Bronchial epithelial cell (primary cell): ENCODE measurements around the gene UBE4B.

- RRBS, 2 experiments = no CpG with 5 or more reads among the region's 7 CpGs
Observed at GRCh38 chr1:8879595-8879898, 1.1 kb upstream of the ENO1 start.

DNA sequence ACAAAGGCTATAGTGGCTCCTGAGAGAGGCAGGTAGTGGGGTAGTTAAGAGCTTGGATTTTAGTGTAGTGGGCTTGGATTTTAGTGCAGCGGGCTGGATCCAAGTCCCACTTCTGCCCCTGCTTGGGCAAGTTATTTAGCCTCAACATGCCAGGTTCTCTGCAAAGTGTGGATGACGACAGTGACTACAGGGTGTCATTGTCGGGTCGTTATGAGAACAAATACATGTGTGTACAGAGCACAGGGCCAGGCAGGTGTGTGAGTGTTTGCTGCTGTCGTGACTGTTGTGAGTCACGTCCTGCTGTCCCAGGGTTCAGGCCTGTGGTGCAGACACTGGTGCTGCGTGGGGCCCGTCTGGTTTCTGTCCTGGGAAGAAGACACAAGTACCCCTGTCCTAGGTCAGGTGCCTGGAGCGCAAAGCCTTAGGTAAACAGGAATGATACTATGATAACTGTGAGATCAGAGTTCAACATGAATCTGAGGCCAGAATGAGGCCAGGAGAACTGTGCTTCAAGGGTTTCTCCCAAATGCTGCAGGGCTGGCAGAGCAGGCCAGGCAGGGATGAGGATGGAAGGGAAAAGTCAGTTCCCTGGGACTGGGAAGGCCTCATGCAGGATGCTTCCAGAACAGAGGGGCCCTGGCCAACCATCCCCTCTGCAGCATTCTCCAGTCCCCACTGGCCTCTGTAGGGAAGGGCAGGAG is 15.9 kb downstream of the GPR157 start:
- RRBS, 2 experiments = no CpG with 5 or more reads among the region's 9 CpGs

- RRBS, 2 experiments = no CpG with 5 or more reads among the region's 16 CpGs
Observed at GRCh38 chr1:9150750-9151399, 22.0 kb upstream of the GPR157 start.

GRCh38 chr1:9179619-9180987 is 51.2 kb upstream of the GPR157 start:
- RRBS, 2 experiments = no CpG with 5 or more reads among the region's 16 CpGs

DNA sequence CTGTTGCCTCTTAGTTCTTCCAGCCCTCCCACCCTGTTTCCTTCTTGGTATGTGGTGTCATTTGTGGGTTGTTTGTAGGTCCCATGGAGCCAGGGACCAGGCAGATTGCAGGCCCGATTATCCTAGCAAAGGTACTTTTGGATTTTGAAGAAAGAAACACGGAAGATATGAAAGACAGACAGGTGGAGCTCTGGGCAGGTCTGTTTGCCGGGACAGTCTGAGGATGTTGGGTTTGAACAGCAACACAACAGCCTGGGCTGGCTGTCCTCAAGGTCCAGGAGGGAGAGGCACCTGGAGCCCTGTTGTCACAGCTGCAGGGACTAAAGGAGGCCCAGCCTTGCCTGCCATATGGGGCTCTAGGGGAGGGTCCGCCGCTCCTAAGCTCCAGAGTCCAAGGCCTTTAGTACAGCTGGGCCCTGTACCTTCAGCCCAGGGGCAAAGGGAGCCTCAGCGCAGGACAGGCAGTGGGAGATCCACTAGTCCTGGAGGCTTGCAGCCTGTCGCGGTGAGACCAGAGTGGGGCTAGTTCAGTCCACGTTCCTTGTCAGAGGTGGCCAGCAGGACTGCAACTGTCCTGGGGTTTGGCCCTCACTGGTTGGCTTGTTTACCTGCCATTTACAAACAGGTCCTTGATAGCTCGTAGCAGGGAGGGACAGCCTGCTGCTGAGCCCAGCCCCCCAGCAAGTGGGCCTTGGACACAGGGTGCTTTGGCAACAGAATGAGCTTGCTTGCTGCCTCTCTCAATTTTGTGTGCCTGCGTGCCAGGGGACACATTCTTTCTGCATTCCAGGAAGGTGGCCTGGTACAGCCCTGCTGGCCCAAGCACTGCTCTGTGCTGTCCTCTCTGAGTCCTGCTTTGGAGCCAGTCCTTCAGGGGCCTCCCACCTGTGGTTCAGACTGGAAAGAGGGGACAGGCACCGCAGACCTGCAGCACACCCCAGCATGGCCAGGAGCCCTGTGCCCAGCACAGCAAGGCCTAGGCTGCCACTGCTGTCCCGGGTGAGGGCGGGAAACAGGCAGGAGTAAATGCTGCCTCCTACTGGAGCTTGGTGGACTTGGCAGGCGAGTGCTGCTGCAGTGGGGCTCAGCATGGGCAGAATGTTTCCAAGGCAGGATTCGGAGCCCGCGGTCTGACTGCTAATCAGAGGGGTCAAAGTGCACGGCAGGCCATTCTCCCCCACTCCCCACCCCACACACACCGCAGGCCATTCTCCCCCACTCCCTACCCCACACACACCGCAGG is 15.0 kb downstream of the H6PD start:
- RRBS, 2 experiments = no CpG with 5 or more reads among the region's 21 CpGs

- RRBS, 2 experiments = 30 to 47% methylated on average over 4 to 5 of the region's 17 CpGs
Observed at GRCh38 chr1:9250435-9251236, 16.1 kb downstream of the H6PD start.

- RRBS, 2 experiments = no CpG with 5 or more reads among the region's 6 CpGs
Observed at GRCh38 chr1:9294366-9294944, 1.8 kb downstream of the SPSB1 start.

DNA sequence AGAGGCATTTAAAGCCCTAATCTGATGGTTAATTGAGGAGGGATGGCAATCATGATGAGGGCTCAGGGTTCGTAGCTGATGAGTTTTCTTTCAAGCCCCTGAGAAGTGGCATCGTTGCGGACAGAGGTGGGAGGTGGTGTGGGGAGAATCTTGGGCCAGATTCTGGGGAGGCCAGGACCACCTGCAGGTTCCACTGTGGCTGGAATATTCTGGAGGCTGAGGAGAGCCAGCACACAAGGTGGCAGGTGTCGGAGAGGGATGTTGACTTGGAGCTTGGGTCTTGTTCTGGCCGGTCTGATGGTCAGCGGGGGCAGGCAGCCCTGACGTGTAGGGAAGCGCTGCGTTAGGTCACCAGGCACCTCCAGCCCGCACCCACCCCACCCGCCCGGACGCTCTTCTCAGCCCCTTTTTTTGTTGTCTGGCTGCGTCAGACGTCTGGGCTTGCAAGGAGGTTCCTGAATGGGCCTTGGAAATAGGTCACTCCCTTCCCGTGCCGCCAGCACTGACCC is 29.9 kb downstream of the SPSB1 start:
- RRBS, 2 experiments = 75% methylated on average over 3 of the region's 17 CpGs; no CpG with 5 or more reads in 1 of the 2 experiments

DNA sequence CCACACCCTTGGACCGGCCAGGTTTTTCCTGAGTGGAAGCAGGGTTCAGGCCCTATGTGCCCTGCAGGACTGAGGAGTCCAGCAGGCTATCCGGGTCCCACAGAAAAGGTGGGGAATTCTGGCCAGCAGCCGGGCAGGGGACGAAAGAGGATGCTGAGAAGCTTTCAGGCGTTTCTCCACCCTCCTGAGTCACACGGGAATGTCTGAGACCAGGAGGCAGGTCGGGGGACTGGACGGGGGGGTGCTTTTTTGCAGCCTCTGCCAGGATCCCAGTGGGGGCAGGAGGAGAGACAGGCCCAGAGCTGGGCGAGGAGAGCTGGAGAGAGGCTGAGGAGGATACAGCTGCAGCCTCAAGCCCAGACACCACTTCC is 105.3 kb downstream of the SPSB1 start:
- RRBS, 2 experiments = 24 to 55% methylated on average over 2 of the region's 9 CpGs

DNA sequence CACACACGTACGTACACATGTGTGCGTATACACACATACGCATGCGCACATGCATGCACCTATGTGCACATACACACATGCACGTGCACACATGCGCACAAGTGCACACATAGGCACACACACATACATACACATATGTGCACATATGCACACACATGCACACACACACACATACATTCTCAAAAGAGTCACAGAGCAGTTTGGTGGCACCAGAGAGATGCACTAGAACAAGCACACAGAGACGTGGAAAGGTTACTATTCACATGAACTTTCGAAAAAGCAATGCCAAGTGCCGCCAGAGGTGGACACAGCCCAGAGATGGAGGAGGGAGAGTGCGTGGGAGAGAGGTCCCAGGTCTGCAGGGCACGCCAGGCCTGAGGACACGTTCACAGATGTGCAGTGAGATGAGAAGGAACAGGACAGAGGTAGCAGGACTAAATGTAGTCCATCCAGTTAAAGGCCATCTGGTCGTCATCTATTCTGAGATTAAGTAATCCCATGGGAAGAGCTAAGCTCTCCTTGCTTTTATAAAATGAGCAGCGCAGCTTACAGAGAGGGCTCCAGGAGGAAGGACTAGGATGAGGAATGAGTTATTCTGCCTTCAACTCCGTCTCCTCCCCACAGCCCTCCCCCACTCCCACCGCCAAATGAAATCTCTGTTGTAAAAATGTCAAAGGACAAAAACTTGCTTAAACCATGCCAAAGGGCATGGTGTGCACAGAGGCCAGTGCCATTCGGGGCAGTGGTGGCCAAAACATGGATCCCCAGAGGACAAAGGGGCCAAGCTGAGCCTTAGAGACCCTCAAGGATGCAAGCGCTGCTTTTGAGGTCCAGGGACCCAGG is 85.5 kb upstream of the SLC25A33 start:
- RRBS, 2 experiments = no CpG with 5 or more reads among the region's 19 CpGs

DNA sequence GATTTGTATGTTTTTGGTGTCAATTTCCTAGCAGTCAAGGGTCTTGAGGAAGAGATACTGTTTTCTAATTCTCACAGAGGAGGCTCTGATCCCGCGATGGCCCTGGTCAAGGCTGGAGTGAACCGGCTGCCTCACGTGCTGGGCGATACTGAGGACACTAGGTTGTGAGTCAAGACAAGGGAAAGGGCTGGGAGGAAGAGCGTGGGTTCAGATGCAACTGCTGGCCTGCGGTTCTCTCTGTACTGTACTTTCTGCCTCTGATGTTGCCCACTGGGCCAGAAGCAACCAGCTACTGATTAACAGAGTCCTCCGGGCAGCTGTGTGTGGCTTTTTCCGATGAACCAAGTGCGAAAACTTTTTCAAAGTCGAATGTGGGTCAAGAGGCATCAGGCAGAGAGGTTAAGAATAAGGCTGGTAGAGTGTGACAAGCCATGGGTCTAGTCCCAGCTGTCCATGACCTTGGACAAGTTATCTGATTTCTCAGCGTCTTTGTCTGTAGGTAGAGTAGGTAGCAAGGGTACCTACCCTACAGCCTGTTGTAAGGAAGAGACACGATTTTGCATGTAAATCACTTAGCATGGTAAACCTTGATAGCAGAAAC is 38.1 kb upstream of the SLC25A33 start:
- RRBS, 2 experiments = no CpG with 5 or more reads among the region's 13 CpGs

DNA sequence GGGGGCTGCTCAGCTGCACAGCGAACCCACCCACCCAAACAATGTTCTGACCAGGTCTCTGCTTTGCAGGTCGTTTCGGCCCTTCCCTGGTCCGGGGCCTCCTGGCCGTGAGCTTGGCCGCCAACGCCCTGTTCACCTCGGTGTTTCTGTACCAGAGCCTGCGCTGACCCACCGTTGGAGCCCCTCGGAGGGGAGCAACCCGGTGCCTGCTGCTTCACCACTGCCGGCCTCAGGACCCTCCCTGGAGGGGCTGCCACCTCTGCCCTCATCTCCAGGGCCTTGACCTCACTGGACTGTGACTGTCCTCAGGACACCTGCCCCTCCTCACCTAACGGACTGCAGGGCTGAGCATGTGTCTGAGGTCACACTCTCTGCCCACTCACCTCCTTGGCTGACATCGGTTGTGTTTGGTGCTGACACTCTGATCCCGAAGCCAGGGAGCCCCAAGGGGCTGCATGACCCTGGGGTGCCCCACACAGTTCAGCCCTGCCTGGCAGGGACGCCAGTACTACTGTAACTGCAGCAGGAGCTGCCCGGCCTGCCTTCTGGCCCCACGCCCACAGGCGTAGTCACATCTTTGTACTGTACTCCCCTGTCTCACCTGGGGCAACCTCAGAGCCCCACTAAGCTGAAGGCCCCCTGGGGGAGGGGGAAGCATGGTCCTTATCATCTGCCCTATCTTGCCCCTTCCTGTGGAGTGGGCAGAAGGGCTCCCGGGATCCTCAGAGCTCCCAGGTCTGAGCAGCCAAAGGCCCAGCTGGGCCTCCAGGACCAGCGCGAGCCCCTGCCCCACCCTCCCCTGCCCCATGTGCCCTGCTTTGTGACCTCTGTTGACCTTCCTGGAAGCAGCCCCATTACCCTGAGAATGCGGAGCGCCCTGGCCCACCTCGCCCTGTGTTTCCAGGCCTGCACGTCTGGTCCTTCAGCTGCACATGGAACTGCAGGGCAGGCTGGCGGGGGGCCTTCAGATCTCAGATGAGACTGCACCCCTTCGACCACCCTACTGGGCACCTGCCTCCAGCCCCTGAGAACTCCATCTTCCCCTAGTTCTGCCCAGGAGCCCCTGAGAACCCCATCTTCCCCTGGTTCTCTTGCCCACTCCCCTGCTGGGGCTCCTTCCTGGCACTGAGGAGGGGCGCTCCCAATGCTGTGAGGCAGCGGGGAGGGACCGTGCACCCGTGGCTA is 24.6 kb downstream of the TMEM201 start:
- RRBS, 2 experiments = 92% methylated on average over 7 of the region's 33 CpGs; no CpG with 5 or more reads in 1 of the 2 experiments

- RRBS, 2 experiments = no CpG with 5 or more reads among the region's 27 CpGs
Observed at GRCh38 chr1:9653988-9654880, 2.7 kb downstream of the PIK3CD start.

- RRBS, 2 experiments = 71 to 77% methylated on average over 11 to 13 of the region's 15 CpGs
Observed at GRCh38 chr1:9729917-9730303, 78.4 kb downstream of the PIK3CD start.

DNA sequence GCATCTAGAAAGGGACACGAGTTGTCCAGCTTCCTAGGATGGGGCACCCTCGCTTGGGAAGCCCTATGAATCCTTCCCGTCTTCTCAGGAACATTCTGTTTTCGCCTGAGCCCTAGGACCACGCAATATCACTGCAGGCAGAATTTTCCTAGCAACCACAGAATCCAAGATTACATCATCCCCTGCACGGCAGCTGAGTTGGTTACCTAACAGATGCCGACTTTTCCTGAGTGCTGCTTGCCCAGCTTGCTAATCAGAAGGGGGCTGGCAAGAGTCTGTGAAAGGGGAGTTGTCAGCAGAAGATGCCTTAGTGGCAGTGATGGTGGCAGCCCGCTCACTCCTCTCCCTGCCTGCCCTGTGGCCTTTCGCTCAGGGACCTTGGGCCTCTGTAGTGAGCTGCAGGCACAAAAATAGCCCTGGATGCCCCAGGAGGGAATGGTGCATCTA is 28.7 kb upstream of the CLSTN1 start:
- RRBS, 2 experiments = no CpG with 5 or more reads among the region's 9 CpGs

GRCh38 chr1:9908743-9909863 is 966 bp downstream of the CTNNBIP1 start:
- RRBS, 2 experiments = 1 to 2% methylated on average over 6 of the region's 31 CpGs

DNA sequence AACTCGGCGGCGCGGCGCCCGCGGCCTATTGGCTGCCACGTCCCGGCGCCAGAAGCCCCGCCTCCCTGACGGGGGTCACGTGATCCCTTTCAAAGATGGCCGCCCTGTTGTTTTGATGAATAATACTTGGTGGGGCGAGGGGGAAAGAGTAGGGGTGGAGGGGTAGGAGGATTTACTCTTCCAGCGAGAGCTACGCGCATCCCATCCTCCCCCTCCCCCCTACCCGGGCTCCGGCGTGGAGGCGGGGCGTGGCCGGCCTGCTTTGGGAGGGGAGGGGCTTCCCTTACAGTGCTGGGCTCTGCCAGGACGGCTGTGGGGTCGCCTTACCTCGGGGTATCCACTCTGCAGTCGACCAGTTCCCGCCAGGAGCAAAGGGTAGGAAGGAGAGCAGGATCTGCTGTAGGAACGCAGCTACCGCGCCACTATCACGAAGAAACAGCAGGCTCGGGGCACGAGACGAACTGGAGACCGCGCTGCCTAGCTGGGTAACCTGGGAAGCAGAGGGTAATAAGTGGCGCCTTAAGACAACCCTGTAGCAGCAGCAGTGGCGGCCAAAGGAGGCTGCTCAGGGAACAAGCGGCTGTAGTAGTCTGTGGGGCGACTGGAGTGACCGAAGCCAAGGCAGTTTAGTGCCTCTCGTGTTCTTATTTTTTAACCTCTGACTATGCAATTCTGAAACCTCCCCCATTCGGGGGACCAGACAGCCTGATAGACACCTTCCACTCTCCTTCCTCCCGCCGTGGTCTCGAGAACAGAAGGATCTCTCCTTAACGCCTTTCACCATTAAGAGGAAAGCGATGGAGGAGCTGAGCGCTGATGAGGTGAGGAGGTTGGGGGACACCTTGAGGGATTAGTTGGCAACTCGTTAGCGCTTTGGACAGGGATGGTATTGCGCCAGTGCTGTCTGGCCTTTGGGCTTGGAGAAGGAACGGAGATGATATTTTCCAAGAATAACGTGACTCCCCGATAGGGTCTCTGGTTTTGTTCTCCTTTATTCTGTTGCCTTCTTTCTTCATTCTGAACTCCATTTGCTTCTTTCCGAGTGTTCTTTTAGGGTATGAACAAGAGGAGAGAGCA is at the start of gene UBE4B:
Gene UBE4B (plus strand): TSS at position 85 of the 1,077 bp plus-strand sequence.
- RRBS, 2 experiments = 0% methylated on average over 7 of the region's 58 CpGs; no CpG with 5 or more reads in 1 of the 2 experiments

- RRBS, 2 experiments = no CpG with 5 or more reads among the region's 3 CpGs
Observed at GRCh38 chr1:10046367-10046825, 13.6 kb downstream of the UBE4B start.

- RRBS, 2 experiments = no CpG with 5 or more reads among the region's 19 CpGs
Observed at GRCh38 chr1:10211400-10212346, 1.3 kb downstream of the KIF1B start.

DNA sequence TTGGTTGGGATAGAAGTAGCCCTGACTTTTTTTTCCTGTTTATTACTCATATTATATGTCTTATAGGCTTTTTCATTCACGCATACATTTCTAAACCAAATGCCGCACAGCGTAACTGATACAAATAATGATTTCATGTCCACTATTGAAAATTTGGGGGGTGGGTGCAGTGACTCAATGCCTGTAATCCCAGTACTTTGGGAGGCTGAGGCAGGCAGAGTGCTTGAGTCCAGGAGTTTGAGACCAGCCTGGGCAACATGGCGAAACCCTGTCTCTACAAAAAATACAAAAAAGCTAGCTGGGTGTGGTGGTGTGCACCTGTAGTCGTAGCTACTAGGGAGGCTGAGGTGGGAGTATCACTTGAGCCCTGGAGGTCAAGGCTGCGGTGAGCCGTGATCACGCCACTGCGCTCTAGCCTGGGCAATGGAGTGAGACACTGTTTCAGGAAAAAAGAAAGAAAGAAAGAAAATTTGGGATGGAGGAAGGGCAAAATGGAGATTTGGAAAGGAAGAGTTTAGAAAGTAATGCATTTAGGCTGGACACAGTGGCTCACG is 27.3 kb downstream of the KIF1B start:
- RRBS, 2 experiments = no CpG with 5 or more reads among the region's 10 CpGs